Suprapubic skin (tissue), 4 donors: ENCODE results near the genes ARV1 and FAM89A.

- PRO-cap, result no peak
- RAMPAGE, long total RNA, 4 experiments, result no peak in any of the 4 experiments
These were observed 178.0 kb upstream of the GALNT2 start for GRCh38 chr1:229888752-229889665.

GRCh38 chr1:230089784-230090642 lies 23.0 kb downstream of the GALNT2 start:
- PRO-cap, result no peak
- RAMPAGE, long total RNA, 4 experiments, result no peak in any of the 4 experiments

GRCh38 chr1:230109615-230110517 lies 42.8 kb downstream of the GALNT2 start:
- PRO-cap, result no peak
- RAMPAGE, long total RNA, 4 experiments, result no peak in any of the 4 experiments

DNA sequence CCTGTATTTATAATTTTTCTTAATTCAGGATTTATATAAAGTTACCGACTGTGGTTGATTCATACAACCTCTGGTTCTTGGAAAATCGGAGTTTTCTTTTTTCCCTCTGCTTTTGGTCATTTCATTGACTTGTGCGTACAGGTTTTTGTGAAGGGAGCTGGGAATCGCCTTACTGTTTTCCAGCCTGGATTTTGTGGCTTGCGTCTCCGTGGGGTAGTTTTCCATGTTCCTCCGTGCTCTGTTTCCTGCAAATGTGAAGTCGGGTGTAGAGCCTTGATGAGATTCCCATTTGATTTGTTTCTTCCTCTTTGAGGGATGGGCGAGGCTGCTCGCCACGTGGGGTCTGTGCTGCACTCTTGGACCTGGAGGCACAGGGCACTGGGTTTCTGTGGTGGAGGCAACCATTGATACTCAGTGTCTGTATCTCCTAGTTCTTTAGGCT lies 52.1 kb downstream of the GALNT2 start:
- PRO-cap, result no peak
- RAMPAGE, long total RNA, 4 experiments, result no peak in any of the 4 experiments

DNA sequence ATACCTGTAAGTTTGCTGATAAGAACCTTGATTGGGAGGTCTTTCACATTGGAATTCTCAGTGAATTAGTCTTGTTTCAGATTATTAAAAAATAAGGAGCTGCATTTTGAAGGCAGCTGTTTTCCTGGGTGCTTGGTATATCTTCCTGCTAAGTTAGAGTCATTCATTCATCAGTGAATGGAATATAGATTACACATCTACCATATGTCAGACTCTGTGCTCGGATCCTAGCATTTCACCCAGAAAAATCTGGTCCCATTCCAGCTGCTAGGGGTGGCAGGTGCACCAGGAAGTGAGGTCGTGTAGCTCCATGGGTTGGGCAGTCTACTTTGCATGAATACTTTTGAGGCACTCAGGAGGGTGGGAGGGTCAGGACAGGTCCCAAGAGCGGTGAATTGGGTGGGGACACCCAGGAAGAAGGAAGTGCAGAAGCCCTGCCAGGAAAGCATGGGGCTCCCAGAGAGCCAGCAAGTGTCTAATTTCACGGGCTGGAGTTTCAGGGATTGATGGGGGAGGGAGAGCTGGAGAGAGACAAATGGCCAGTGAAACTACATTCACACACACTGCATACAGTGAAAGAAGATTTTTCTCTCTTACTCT lies 137.7 kb downstream of the GALNT2 start:
- PRO-cap, result no peak
- RAMPAGE, long total RNA, 4 experiments, result no peak in any of the 4 experiments

- PRO-cap, result no peak
- RAMPAGE, long total RNA, 4 experiments, result no peak in any of the 4 experiments
These were observed 163.2 kb downstream of the GALNT2 start for GRCh38 chr1:230230360-230230559.

GRCh38 chr1:230264778-230265573 lies 161.2 kb downstream of the PGBD5 start:
- PRO-cap, result no peak
- RAMPAGE, long total RNA, 4 experiments, result no peak in any of the 4 experiments

GRCh38 chr1:230270565-230271387 lies 155.4 kb downstream of the PGBD5 start:
- PRO-cap, result no peak
- RAMPAGE, long total RNA, 4 experiments, result no peak in any of the 4 experiments

DNA sequence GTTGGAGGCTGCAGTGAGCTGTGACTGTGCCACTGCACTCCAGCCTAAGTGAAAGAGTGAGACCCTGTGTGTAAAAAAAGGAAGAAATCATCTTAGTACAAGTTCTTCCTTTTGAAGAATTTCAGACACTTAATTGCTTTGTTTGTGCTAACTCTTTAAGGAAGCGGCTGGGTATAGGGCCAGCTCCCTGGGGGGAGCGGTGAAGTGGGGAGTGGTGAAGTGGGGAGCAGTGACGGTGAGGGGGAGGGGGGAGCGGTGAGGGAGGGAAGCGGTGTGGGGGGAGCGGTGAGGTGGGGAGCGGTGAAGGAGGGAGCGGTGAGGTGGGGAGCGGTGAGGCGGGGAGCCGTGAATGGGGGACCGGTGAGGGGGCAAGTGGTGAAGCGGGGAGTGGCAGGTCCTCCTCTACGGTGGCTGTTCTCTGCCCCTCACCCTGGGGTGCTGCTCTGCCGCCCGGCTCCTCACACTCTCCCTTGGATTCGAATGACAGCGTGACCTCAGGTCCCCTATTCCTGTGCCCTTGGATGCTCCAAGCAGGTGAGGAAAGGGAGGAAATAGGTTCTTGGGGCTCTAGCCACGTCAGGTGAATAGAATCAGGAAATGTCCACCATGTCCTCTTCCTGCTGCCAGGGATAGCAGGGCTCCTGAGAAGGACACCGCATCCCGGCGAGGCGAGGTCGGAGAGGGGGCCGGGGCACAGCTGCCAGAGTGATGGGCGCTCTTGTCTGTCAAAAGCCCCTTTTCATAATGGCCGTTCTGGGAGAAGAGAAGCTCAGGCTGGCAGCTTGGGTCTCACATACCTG lies 134.3 kb downstream of the PGBD5 start:
- PRO-cap, result no peak
- RAMPAGE, long total RNA, 4 experiments, result no peak in any of the 4 experiments

GRCh38 chr1:230332436-230333333 lies 93.4 kb downstream of the PGBD5 start:
- PRO-cap, result no peak
- RAMPAGE, long total RNA, 4 experiments, result no peak in any of the 4 experiments

DNA sequence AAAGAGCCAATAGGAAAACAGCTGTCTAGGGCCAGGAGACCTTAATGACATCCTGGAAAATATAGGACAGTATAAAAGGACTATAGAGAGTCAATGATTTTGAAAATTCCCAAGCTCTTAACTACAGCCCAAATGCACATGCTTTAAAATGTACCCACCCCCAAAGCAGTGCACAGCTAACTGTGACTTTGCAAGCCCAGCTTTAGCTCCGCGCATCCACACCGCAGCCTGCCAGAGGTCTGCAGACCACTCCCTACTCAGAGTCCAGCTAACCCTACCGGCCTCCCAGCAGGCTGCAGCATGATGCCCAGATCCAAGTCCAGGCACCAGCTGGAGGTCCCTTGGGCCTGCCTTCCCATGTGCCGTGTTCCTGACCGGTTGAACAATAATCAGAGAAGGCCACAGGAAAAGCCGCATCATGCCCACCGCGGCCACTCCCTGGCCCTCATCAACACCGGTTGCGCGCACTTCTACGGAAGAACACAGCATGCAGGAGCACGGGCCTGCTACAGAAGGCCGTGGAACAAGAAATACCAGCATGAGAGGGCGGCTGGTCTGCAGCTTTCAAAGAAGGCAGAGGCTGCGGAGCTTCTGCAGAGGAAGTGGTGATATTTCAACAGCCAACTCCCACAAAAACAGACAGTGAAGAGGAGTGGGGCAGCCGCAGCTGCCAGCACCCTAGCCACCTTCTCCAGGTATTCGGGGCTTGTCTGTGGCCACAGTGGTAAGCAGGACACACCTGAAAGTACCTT lies 1.7 kb downstream of the PGBD5 start:
- PRO-cap, result no peak
- RAMPAGE, long total RNA, 4 experiments, result no peak in any of the 4 experiments

DNA sequence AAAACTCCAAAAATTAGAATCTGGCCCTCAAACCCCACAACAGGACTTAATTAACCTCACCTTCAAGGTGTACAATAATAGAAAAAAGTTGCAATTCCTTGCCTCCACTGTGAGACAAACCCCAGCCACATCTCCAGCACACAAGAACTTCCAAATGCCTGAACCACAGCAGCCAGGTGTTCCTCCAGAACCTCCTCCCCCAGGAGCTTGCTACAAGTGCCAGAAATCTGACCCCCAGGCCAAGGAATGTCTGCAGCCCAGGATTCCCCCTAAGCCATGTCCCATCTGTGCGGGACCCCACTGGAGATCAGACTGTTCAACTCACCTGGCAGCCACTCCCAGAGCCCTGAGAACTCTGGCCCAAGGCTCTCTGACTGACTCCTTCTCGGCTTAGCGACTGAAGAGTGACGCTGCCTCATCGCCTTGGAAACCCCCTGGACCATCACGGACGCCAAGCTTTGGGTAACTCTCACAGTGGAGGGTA lies 38.9 kb upstream of the COG2 start:
- PRO-cap, result no peak
- RAMPAGE, long total RNA, 4 experiments, result no peak in any of the 4 experiments

- PRO-cap, result no peak
- RAMPAGE, long total RNA, 4 experiments, result no peak in any of the 4 experiments
These were observed 500 bp upstream of the COG2 start for GRCh38 chr1:230641821-230642141.

DNA sequence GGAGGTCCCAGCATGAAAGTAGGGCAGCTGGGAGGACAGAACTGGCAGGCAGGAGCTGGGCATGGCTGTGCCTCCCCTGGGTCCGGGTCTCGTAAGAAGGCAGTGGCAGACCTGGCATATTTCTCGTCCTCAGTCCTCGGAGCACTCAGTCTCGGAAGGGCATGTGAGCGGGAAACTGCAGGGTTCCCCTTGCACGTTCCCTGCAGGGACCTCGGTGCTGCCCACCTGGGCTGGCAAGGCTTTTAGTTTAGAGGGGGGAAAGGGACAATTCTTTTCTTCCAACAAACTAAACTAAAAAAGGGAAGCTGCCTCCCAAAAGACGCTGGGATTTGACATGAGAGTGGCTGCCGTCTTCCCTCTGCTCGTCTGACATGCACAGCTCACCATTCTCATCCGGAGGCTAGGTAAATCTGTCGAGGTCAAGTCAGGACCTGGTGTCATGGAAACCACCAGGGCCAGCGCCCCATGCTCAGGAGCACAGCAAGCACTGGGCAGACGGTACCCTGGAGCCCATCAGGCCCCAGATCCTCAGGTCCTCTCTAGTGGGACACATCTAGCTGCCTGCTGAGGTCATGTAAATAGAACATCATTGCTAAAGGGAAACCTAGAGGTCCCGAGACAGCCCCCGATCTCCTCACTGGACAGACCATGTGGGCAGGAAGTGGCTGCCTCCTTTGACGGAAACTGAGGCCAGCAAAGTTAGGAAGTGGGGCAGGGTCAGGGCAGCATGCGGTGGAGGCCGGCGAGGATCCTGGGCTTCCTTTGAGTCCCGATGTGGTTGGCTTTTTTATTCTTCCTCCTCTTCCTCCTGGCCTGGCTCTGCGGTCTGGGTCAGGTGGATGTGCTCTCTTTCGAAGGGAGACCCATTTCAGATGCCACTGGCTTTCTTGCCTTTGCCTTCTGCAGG lies 6.2 kb downstream of the AGT start:
- PRO-cap, result no peak
- RAMPAGE, long total RNA, 4 experiments, result no peak in any of the 4 experiments

- PRO-cap, result no peak
- RAMPAGE, long total RNA, 4 experiments, result no peak in any of the 4 experiments
These were observed 25.9 kb downstream of the CAPN9 start for GRCh38 chr1:230773059-230773535.

- PRO-cap, result no peak
- RAMPAGE, long total RNA, 4 experiments, result no peak in any of the 4 experiments
These were observed 53.9 kb upstream of the C1orf198 start for GRCh38 chr1:230922048-230922796.

GRCh38 chr1:230938115-230938947 lies 40.3 kb downstream of the TTC13 start:
- PRO-cap, result no peak
- RAMPAGE, long total RNA, 4 experiments, result no peak in any of the 4 experiments

DNA sequence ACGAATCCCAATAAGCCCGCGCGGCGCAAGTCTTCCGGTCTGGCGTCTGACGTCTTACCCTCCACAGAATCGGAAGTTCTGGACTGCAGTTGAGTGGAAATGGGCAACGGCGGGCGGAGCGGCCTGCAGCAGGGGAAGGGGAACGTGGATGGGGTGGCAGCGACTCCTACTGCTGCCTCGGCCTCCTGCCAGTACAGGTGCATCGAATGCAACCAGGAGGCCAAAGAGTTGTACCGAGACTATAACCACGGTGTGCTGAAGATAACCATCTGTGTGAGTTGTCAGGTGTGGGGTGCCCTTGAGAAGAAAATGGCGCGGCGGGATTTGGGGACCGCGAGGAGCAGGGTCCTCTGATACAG lies at the start of gene ARV1:
Gene ARV1, plus strand, starts transcription at position 88 of the 359 bp plus-strand sequence.
- PRO-cap, result bidirectional peak, plus-strand start at position 88 of the sequence, minus-strand start outside the sequence
- RAMPAGE, long total RNA, 4 experiments, result start-site peak on the plus strand in 4 of 4 experiments, centred at positions 78 to 89 of the sequence, 24 to 139 reads per replicate

- PRO-cap, result no peak
- RAMPAGE, long total RNA, 4 experiments, result no peak in any of the 4 experiments
These were observed 27.9 kb downstream of the FAM89A start for GRCh38 chr1:231012158-231012524.

DNA sequence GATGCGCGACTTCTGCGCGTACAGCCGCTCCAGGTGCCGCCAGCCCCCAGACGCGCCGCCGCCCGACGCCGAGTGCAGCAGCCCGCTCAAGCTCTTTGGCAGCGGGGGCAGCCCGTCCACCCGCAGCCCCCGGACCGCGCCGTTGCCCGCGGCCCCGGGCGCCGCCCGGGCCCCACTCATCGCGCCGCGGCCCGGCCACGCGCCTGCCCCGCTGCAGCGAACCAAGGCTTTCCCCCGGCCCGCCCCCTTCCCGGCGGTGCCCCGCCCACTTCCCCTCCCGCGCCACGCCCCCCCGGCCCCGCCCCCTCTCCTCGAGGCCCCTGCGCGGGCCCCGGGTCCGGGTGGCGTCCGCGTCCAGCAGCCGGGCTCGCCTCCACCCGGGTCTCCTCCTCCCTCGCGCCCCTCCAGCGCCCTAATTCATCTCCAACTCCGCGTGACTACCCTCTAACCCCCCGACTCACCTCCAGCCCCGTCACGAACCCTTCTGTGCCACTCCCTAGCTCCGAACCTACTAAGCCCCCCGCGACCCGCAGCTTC lies at the start of gene FAM89A:
Gene FAM89A, minus strand, starts transcription at position 223 of the 537 bp plus-strand sequence.
- PRO-cap, result bidirectional peak, plus-strand start at position 317 of the sequence, minus-strand start at position 205 of the sequence
- RAMPAGE, long total RNA, 4 experiments, result no peak in any of the 4 experiments